Endodermal cell (in vitro differentiated cells): ENCODE data around the gene LRIG2.

DNA sequence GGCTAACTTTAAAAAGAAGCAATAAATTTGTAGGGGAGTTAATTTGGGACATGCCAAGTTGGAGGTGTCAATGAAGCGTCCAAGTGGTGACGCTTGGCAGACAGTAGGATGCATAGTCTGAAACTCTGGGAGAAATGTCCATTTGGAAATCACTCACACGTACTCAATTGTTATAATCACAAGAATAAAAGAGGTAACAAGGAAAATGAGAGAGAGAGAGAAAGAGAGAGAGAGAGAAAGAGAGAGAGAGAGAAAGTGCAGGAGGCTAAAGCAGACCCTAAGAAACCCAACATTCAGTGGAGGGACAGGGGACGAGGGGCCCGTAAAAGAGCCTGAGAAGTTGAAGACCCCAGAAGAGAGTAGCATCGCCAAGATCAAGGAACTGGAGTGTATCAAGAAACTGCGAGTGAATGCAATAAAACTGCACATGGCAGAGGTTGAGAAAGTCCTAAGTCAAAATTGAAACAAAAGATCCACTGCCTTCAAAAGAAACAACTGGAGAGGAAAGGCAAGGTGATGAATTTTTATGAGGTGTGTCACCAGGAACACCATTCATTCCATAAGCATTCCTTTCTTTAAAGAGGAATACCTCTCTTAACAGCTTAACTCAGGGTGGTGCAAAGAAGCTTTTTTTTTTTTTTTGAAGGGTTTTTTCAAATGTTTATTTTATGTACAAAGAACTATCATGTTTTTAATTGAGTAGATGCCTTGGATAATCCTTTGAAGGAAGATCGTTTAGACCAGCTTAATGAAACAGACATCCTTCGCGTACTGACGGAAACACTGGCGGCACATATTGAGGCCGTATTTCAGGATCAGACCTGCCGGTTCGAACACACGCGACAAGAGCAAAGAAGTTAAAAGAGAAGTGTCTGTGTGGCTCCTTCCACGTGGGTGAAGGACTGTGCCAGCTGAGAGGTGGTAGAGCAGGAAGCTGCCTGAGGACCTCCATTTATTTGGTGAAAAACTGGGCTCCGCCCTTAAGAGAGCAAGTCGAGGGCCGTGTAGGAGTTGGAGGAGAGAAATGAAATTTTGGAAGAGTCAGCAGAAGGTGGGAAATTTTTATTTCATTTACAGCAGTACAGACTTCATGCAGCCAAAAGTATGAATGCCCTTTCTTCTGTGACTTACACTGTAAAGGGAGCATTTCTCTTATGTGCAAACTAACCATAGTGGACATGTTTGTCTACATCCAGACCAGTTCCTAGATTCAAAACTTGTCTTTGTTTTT is 38.4 kb upstream of the ADORA3 start:
- PRO-cap, result no peak

DNA sequence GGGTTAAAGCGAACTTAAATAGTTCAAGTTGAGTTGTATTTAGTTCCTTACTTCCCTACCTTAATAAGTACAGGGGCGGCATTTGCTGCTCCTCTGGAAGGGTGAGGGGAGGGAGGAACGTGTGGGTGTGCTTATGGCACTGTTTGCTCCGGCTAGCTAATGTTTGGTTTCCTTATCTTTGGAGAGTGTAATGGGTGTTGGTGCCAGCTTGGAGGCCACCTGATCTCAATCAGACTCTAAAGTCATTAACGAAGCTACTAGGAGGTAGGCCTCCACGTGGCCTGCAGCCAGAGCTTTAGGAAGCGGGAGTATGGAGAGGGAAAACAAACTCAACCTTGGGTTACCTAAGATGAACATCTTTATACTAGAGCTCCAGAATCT is 43.1 kb upstream of the RAP1A start:
- PRO-cap, result no peak

DNA sequence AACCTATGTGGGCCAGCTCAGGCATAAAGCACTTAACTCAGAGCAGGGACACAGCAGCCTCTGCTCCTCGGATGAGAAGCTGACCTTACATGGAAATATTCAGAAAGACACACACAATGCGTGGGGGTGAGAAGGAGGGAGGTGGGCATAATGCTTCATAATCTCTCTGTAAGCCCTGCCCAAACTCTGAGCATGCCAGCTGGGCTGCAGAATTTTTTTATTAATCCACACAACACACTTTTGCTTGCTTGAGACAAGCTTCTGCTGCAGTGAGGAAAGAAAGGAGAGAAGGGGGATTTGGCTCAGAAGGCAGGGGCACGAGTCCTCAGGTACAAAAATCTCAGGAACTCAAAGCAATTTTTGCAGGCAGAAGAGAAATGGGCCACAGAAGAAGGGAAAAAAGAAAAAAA is 21.5 kb downstream of the KCND3 start:
- PRO-cap, result no peak

DNA sequence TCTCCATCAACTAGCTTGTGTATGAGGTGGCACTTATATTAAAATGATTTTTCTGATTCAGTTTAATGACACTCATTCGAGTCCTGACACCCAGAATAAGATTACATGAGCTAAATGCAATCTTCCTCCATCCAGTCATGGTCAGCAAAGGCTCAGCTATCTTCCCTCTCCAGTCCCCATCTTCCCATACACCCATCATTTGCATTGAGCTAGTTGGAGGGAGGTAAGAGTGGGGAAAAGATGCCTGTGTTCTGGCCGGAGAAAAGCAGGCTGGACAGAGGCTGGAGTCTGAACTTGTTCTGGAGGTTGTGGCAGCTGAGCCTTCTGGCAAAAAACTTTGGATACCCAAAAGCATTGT is 15.6 kb downstream of the KCND3 start:
- PRO-cap, result no peak

- PRO-cap, result no peak
These were observed 67.4 kb upstream of the KCND3 start for GRCh38 chr1:112056925-112057299.

- PRO-cap, result no peak
These were observed 43.5 kb upstream of the WNT2B start for GRCh38 chr1:112465068-112465909.

- PRO-cap, result no peak
These were observed 15.5 kb upstream of the WNT2B start for GRCh38 chr1:112493301-112493713.

DNA sequence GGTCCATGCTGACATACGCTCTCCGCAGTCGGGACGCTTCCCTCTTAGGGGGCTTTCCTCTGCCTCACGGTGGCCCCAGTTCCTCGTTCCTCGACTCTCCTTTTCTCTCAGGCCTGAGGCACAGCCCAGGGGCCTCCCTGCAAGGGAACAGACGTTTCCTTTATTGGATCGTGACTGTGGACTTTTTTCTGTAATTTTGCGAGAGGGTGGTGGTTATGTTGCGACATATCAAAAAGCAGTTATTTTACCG is 283 bp downstream of the CAPZA1 start:
- PRO-cap, result unidirectional peak, minus-strand start at position 92 of the sequence

- PRO-cap, result no peak
These were observed 13.9 kb downstream of the MOV10 start for GRCh38 chr1:112687968-112689186.

GRCh38 chr1:112700422-112701638 is 6.1 kb downstream of the RHOC start:
- PRO-cap, result bidirectional peak, plus-strand start at chr1:112700647, minus-strand start at chr1:112700584; bidirectional peak, plus-strand start at chr1:112701040, minus-strand start at chr1:112700790

DNA sequence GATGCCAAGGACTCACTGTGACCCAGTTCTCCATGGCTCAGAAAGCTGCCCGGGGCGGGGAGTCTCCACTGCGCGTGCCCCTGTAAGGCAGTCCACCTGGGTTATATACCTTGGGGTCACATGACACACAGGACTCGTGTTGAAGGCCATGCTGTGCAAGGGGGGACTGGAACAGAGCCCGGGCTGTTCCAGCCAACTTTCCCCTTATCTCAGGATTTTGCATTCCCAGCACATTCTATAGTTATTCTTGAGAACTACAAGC is 75.4 kb downstream of the TAFA3 start:
- PRO-cap, result no peak

DNA sequence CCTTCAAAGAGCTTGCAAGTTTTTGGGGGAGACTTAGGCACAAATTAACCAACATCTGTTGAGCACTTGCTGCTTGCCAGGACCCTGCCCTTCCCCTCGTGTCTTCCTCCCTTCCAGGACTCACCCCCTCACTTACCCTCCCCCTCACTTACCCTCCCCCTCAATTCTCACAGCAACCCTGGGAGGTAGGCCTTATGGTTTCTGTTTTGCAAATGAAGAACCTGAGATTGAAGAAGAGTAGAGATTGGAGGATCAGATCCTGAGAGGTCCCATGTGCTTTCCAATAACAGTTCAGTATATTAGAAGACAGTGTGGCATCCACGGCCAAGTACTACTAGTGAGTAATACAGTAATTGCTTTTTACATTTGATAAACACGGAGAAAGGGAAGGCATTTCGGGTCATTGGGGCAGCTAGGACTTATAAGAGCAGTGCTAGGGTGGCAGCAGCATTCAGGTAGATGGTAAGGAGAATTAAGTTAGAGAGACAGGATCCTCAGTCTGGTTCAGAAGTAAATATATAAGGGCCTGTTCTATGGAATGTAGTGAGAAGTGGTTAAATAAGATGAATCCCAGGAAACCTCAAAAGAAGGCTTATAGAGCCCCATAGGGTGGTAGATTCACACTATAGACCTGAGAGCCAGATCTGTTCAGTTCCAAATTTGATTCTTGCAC is 1.5 kb upstream of the SLC16A1 start:
- PRO-cap, result no peak

DNA sequence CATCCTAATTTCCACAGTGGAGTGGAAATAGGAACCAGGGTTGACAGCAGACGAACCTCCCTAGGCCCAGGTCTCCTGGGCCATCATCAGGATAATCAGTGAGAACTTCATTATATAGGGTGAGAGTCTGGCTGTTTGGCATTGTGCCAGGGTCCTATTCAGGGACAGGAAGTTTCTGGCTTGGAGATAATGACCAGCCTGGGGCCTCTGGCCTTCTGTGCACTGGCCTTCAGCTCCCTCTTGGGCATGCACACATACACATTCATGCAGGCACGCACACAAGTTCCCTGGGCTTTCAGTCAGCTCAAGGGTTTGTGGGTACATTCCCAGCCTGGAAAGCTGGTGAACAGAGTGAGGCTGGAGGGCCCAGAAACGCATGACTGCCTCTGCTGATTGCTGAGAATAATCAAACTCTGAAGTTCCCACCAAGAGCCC is 13.9 kb upstream of the LRIG2 start:
- PRO-cap, result no peak

GRCh38 chr1:113072937-113073801 is at the start of gene LRIG2:
TSS of gene LRIG2 (plus strand) at chr1:113073198.
- PRO-cap, result bidirectional peak, plus-strand start at chr1:113073290, minus-strand start at chr1:113073058; bidirectional peak, plus-strand start at chr1:113073485, minus-strand start at chr1:113073572; bidirectional peak, plus-strand start at chr1:113073648, minus-strand start at chr1:113073651

- PRO-cap, result no peak
These were observed 72.7 kb downstream of the MAGI3 start for GRCh38 chr1:113462764-113463637.

GRCh38 chr1:113658814-113659526 is 100.3 kb downstream of the PHTF1 start:
- PRO-cap, result no peak

GRCh38 chr1:113794348-113795072 is 17.8 kb downstream of the RSBN1 start:
- PRO-cap, result no peak

DNA sequence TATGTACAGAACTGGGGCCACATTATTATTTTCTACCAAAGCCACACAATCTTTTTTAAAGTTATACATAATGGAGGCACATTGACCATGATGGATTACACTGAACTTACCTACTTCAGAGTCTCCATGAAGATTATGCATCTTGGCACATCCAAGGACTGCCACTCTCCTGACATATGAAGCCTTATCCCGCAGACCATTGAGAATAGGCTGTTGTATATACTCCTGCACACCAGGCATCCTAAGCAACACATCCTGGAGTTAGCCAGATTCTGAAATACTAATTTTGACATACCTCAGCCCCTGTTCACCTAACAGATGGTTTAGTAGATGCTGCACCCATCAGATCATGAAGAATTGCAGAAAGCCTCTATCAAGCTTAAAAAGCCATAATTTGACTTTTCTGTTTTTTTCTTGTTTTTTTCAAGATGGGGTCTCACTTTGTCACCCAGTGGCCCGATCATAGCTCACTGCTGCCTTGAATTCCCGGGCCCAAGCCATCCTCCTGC is 2.9 kb downstream of the AP4B1 start:
- PRO-cap, result no peak

- PRO-cap, result no peak
These were observed 4.1 kb downstream of the HIPK1 start for GRCh38 chr1:113932825-113933970.

DNA sequence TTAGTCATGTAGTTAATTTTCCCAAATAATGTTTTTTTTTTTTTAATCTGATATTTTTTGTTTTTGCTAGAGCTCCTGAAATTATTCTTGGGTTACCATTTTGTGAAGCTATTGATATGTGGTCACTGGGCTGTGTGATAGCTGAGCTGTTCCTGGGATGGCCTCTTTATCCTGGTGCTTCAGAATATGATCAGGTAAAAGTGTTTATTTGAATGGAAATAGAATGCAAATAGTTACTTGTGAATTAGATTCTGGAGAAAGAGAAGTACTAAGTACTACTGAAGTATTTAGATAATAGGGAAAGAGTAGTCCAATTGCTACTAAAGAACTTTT is 23.5 kb downstream of the HIPK1 start:
- PRO-cap, result no peak